Rectum (tissue), 1 donor: ENCODE results near the gene JMJD1C.

- PRO-cap, result unidirectional peak, minus-strand start at chr10:61943734
Measured at GRCh38 chr10:61943612-61944109, 42.2 kb downstream of the ARID5B start.

DNA sequence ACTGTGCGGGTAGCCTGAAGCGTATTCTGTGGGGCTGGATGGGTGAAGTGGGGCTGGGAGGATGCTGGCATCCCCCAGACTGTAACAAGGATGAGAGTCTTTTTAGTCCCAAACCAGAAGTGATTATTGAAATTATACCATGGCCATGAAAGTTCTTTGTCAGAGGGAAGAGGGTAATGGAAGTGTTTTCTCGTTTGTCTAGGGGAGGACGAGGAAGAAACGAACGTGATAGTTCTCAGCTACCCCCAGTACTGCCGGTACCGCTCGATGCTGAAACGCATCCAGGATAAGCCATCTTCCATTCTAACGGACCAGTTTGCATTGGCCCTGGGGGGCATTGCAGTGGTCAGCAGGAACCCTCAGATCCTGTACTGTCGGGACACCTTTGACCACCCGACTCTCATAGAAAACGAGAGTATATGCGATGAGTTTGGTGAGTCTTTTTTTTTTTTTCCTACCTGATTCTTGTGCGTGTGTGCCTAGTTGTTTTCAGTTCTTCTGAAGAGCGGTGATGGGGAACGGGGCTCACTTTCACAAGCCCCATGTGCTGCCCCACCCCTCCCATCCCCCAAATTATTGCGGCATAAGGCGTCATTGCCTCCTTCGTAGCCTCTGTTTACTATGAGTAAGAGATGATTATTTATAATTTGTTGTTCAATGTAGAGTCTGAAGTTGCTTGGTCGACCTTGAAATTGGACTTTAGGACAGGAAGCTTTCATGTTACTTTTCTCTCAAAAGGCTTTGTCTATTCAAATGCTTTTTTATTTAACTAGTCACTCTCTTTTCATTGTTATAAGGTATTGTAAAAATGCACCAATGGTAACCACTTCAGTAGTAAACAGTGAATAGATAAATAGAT, 98.6 kb downstream of the ARID5B start:
- PRO-cap, result no peak

DNA sequence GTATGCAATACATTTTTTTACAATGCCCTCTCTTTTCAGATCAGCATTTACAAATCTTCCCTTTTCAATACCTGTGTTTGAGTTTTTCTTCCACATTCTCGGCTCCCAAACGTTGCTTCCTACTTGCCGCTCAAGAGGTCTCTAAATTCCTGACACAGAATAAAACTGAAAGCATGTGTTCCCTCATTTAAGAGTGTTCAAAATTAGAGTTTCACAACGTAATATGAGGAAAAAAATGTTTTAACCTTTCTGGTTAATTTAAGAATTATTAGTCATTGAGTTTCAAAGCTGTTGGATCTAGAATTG, 100.4 kb downstream of the ARID5B start:
- PRO-cap, result no peak

DNA sequence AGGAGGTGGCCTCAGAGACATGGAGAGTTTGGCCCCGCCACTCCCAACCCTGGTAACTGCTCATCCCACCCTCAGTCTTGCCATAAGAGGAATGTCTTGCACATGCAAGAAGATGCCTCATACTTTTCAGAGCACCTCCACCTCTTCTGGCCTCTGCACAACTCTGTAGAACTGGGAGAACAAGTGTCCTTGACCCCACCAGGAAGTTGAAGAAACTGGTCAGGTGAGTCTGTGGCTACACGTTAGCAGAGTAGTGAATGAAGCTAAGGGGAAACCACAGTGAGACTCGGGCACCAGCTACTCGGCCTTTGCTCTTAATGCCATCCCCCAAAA, 110.0 kb downstream of the ARID5B start:
- PRO-cap, result no peak

- PRO-cap, result unidirectional peak, minus-strand start at chr10:62020538
Measured at GRCh38 chr10:62020321-62020843, 118.9 kb downstream of the ARID5B start.

- PRO-cap, result no peak
Measured at GRCh38 chr10:62021720-62021973, 120.1 kb downstream of the ARID5B start.

GRCh38 chr10:62043215-62043913, 141.9 kb downstream of the ARID5B start:
- PRO-cap, result no peak

DNA sequence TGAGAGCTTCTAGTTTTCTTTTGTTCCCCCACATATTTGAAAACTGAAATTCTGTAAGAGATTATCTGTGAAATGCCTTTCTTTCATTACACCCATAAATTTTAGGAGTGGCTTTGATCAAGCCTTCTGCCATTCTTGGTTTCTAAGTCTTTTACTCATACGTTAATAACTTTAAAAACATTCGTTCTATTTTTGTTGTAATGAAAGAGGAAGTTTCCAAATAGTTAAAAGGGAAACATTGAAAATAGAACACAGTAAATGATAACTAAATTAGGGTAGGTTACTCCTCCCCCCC, 143.6 kb downstream of the ARID5B start:
- PRO-cap, result no peak

GRCh38 chr10:62281281-62281505, 12.5 kb upstream of the RTKN2 start:
- PRO-cap, result no peak

DNA sequence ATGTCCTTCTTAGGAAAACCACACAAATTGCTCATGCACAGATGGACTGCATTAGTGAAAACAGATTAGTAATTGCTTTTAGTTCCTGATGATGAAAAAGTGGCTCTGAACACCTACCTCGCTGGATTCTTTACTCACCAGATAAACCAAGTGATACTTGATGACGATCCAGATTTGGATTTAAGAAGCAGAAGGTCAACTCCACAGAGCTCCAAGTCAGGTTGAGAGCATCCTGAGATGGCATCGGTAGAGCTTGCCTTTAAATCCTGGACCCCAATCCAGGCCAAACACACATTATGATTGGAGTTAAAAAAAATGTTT, 59.2 kb downstream of the ZNF365 start:
- PRO-cap, result no peak

DNA sequence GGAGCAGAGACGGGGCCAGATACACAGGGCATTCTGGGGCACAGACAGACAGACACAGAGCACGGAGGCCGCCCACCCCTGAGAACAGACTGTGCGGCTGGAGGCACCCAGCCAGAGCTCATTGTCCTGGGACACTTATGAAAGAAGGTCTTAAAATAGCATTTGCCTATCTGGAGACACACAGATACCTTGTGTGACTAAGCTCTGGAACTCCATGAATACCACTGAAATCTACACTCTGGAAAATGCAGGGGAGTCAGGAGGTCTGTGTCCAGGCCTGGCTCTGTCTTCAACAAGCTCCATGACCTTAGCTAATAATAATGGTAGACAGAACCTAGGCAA, 41.3 kb upstream of the ADO start:
- PRO-cap, result no peak

DNA sequence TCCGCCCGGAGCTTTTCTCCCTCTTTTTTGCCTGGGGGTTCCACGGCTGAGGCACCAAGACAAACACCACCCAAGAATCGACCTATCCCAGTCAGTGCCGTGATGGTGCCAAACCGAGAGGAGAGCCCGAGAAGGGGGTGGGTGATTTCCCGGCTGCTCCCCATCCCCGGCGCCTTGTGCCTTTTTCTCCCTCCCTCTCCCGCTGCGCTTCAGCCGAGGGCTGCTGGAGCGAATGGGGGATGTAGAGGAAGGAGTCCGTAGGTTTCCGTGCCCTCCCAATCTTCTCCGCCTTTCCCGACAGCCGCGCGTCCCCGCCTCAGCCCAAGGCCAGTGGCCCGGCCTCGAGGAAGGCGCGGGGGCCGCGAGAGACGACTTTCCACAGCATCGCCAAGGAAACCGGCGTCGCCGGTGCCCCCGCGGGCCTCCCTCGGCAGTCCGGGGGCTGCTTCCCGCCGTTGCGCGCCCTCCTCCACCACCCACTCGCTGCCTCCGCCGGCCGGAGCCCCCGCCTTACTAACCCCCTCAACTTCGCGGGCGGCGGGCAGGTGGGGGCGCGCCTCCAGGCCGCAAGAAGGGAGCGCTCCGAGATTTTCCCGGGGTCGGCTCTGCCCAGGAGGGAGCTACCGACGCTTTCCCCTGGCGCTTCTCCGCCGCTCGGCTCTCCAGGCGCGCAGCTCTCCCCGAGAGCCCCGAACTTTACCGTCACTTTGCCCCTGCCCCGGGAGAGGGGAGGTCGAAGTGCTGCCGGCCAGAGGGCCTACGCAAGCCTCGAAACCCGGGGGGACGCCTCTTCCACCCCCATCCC, 1.2 kb downstream of the EGR2 start:
- PRO-cap, result unidirectional peak, plus-strand start at position 212 of the sequence

DNA sequence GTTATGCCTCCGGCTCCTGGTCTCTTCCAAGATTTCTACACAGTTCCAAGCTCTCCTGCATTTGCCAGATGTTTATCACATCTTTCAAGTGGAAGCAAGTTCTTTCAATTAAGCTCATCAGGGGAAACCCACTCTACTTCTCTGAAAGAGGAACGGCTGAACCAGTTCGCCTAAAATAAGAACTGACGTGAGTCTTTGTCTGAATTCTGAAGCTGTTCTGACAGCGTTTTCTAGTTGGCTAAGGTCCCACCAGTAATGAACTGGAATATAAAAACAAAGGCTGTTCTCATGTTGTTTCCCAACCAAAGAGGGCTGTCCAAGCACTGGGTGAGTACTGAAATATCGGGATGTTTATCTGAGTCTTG, 140.8 kb upstream of the NRBF2 start:
- PRO-cap, result no peak

DNA sequence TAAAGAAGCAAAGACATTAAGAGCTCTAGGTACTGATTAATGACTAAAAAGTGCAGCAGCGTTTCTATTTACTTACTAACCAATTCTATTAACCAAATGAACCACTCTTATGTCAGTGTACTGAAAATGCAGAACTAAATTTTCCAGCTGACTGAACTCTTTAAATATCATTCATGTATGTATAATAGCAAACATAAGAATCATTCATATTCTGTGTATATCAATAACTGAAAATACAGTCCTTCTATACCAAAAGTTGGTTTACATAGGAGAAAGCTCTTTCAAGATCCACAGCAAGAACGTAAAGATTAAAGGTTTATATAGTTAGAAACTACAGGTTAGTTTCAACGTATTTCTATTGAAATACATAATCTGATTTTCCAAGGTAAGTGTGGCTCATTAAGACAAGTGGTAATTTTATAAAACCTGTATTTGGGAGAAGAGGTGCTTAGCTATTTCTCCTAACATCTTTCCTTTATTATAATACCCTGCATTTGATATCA, 67.7 kb downstream of the NRBF2 start:
- PRO-cap, result no peak

DNA sequence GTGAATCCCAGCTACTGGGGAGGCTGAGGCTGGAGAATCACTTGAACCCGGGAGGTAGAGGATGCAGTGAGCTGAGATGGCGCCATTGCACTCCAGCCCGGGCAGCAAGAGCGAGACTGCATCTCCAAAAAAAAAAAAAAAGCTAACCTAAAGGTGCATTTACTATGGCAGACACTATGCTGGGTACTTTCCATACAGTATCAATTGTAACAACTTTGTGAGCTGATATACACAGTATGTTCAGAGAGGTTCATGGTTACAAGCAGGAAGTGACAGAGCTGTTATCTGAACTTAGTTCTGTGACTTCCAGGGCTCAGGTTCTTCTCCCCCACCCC, 92.5 kb downstream of the NRBF2 start:
- PRO-cap, result no peak

DNA sequence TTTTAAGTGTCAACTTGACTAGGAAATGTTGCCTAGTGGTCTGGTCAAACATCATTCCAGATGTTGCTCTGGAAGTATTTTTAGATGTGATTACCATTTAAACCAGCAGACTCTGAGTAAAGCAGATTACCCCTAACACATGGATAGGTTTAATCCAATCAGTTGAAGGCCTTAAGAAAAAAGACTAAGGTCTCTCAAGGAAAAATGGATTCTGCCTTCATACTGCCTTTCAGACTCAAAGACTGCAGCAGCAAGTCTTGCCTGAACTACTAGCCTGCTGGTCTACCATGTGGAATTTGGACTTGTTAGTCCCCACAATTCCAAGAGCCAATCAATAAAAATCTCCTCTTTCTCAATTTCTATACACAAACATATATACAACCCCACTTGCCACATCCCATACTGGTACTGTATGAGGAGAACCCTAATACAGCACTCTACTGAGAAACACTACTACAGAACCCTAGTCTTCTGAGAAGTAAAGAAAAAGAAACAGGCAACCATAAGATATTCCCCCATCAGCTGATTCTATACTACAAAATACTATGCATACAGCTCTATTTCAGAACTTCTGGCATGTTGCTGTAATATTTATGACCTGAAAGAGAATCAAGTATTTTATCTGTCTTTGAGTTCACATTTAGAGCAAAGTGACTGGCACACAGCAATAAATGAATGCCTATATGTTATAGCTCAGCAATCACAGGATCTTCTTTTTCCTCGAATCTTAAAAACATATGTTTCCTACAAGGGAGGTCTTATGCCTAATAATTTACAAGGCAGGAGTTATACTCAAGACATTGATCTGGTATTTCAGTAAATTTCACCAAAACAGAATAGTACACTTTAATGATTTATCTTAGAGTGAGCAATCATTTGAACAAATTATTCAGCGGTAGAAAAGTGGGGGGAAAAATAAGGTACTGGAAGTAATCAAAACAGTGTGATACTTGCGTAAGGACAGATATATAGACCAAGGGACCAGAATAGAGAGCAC, 119.4 kb downstream of the NRBF2 start:
- PRO-cap, result no peak

- PRO-cap, result no peak
Measured at GRCh38 chr10:63374850-63375998, 90.6 kb downstream of the JMJD1C start.

DNA sequence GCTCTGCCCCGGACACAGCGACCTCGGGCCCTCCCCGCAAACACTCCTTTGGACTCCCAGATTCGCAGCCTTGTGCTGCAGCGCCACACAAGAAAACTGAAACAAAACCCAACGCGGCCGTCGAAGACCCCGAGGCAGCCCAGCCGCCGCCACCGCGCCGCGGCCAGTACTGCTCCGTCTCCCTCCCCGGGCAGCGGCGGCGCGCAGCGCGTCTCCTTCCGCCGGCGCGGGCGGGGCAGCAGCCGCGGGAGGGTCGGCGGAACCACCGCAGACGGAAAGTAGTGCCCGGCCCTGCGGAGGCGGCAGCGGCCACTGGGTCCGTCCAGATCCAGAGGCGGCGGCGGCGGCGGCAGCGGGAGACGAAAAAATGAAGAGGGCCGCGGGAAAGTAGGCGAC, at the start of gene JMJD1C:
JMJD1C (minus strand) TSS at position 171 of the 396 bp plus-strand sequence.
- PRO-cap, result bidirectional peak, plus-strand start at position 325 of the sequence, minus-strand start at position 168 of the sequence

GRCh38 chr10:63491580-63492353, 26.0 kb upstream of the JMJD1C start:
- PRO-cap, result no peak

- PRO-cap, result unidirectional peak, minus-strand start at chr10:63799380
Measured at GRCh38 chr10:63799236-63799629, 278.0 kb downstream of the REEP3 start.